ENCODE data around the genes GPR84, DCD, MUCL1, OR10A7, OR6C74 and OR6C4.

GRCh38 chr12:53990201-53990893, 5.4 kb downstream of the HOXC10 start:
CAGE:
- cytosol, long polyA minus RNA = no peak
- cytosol, long polyA plus RNA = no peak
- long polyA plus RNA = no peak
- nucleus, long polyA minus RNA = no peak
- nucleus, long polyA plus RNA = no peak

GRCh38 chr12:54003029-54003443, 3.1 kb downstream of the HOXC9 start:
CAGE:
- cytosol, long polyA minus RNA = no peak
- cytosol, long polyA plus RNA = no peak
- long polyA plus RNA = no peak
- nucleus, long polyA minus RNA = no peak
- nucleus, long polyA plus RNA = no peak

DNA sequence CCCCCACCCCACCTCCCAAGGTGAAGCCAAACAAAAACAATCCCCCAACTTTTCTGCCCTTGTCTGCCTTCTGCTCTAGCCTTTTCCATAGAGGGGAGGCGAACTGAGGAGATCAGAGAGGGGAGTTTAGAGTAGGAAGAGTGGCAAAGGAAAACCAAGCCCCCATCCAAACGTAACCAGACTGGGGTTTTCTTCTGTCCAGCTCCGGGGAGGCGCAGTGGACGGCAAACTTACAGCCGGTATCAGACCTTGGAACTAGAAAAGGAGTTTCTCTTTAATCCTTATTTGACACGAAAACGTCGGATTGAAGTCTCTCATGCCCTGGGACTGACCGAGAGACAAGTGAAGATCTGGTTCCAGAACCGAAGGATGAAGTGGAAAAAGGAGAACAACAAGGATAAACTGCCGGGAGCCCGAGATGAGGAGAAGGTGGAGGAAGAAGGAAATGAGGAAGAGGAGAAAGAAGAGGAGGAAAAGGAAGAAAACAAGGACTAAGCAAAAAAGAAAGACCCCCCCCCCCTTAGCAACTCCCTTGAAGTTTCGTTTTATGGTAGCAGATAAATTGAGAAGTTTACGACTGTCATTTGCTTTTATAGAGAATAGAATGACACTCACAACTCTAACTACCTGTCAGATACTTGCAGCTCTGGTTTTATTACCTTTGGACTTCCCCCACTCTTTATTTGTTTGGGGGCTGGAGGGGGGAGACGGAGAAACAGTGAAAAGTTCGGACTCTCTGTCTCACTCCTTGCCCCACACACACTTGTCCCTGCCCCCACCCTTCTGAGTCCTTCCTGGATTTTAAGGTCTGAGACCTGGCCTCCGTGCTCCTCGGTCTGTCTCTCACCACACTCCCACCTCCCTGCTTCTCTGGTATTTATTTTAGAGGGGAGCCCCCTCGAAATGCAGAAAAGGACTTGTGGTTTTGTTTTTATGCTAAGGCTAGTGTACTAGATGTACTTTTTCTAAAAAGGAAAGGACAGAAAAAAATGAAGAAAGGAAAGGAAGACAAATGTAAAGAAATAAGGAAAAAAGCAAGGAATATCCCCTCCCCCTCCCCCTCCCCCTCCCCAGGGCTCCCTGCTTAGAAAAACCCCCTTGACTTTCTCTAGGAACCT, 2.5 kb downstream of the HOXC8 start:
CAGE:
- cytosol, long polyA minus RNA = no peak
- cytosol, long polyA plus RNA = no peak
- long polyA plus RNA = no peak
- nucleus, long polyA minus RNA = start-site peak on the plus strand centred at position 311 of the sequence, 39 bp wide, 5 reads; start-site peak on the plus strand centred at position 407 of the sequence, 51 bp wide, 6 reads
- nucleus, long polyA plus RNA = no peak

GRCh38 chr12:54021589-54022256, 6.5 kb upstream of the HOXC6 start:
CAGE:
- cytosol, long polyA minus RNA = no peak
- cytosol, long polyA plus RNA = no peak
- long polyA plus RNA = no peak
- nucleus, long polyA minus RNA = no peak
- nucleus, long polyA plus RNA = no peak

GRCh38 chr12:54036873-54037358, 4.1 kb downstream of the HOXC5 start:
CAGE:
- cytosol, long polyA minus RNA = no peak
- cytosol, long polyA plus RNA = no peak
- long polyA plus RNA = no peak
- nucleus, long polyA minus RNA = no peak
- nucleus, long polyA plus RNA = no peak

CAGE:
- cytosol, long polyA minus RNA = no peak
- cytosol, long polyA plus RNA = no peak
- long polyA plus RNA = no peak
- nucleus, long polyA minus RNA = no peak
- nucleus, long polyA plus RNA = no peak
Measured at GRCh38 chr12:54140745-54141473, 47.9 kb downstream of the SMUG1 start.

CAGE:
- cytosol, long polyA minus RNA = no peak
- cytosol, long polyA plus RNA = no peak
- long polyA plus RNA = no peak
- nucleus, long polyA minus RNA = no peak
- nucleus, long polyA plus RNA = no peak
Measured at GRCh38 chr12:54220196-54220617, 31.4 kb upstream of the SMUG1 start.

GRCh38 chr12:54277812-54278901, 1.8 kb downstream of the CBX5 start:
CAGE:
- cytosol, long polyA minus RNA = no peak
- cytosol, long polyA plus RNA = no peak
- long polyA plus RNA = no peak
- nucleus, long polyA minus RNA = no peak
- nucleus, long polyA plus RNA = no peak

CAGE:
- cytosol, long polyA minus RNA = no peak
- cytosol, long polyA plus RNA = no peak
- long polyA plus RNA = no peak
- nucleus, long polyA minus RNA = no peak
- nucleus, long polyA plus RNA = no peak
Measured at GRCh38 chr12:54306859-54307558, 6.2 kb upstream of the NFE2 start.

DNA sequence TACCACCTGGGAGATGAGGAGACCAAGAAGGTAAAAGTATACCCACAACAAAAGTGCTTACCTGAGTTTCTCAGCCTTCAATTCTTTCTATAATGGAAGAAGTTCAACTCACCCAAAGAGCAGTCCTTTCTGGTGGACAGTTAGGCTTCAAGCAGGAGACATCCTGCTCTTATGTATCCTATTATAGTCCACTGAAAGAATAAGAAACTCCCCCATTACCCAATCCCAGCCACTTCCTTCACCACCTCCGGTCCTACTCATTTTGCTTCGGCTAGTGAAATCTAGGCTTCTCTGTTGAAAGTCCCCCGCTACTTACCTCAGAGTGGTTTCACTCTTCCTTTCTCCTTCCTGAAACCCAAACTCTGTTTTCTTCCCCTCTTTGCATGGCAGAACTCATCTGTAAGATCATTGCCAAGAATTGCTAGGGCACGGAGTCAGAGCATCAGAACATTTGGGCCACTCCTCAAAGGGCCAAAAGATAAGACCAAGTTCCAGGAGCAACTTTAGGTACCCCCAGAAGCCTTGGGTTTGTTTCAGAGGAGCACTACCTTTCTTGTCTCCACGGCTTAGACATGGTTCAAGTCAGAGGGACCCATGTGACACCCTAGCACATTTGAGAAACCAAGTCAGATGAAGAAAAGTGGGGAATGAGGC, at the start of gene GPR84:
Gene GPR84, minus strand, starts transcription at position 155 of the 654 bp plus-strand sequence.
CAGE:
- cytosol, long polyA minus RNA = no peak
- cytosol, long polyA plus RNA = no peak
- long polyA plus RNA = no peak
- nucleus, long polyA minus RNA = no peak
- nucleus, long polyA plus RNA = no peak

GRCh38 chr12:54390704-54391000, 6.1 kb upstream of the ZNF385A start:
CAGE:
- cytosol, long polyA minus RNA = no peak
- cytosol, long polyA plus RNA = no peak
- long polyA plus RNA = no peak
- nucleus, long polyA minus RNA = no peak
- nucleus, long polyA plus RNA = no peak

GRCh38 chr12:54405084-54405626, 13.9 kb downstream of the ITGA5 start:
CAGE:
- cytosol, long polyA minus RNA = no peak
- cytosol, long polyA plus RNA = no peak
- long polyA plus RNA = no peak
- nucleus, long polyA minus RNA = no peak
- nucleus, long polyA plus RNA = no peak

DNA sequence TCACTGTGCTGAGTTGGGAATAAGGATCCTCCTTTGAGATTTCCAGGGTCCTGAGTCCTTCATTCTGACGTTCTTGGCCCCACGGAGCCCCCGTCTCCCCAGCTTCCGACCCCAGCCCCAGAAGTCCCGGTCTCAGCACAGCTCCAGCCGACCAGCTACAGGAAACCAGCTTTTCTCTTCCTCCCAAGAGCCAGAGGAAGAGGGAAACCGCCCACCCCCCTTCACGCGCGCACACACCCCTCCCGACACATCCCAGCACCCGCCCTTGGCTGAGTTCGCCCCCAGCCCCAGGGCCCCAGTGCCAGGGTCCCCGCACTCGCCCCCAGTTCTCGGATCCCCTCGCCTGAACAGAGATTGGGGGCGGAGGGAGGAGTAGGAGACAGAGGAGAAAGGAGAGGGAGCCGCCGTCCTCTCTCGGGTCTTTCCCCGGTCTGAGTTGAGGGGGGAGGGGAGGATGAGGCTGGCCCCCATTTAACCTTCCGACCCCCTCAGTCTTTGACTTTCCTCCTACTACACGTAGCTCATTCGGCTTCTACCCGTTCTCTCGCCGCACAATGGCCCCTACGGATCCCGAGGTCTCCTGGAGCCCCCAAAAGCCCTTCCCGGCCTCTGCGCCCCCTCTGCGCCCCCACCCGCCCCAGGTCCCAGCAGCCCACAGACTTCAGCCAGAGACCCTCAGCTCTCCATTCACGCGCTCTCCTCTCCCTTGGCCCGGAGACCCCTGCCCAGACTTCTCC, 908 bp downstream of the ITGA5 start:
CAGE:
- cytosol, long polyA minus RNA = no peak
- cytosol, long polyA plus RNA = no peak
- long polyA plus RNA = no peak
- nucleus, long polyA minus RNA = no peak
- nucleus, long polyA plus RNA = no peak

DNA sequence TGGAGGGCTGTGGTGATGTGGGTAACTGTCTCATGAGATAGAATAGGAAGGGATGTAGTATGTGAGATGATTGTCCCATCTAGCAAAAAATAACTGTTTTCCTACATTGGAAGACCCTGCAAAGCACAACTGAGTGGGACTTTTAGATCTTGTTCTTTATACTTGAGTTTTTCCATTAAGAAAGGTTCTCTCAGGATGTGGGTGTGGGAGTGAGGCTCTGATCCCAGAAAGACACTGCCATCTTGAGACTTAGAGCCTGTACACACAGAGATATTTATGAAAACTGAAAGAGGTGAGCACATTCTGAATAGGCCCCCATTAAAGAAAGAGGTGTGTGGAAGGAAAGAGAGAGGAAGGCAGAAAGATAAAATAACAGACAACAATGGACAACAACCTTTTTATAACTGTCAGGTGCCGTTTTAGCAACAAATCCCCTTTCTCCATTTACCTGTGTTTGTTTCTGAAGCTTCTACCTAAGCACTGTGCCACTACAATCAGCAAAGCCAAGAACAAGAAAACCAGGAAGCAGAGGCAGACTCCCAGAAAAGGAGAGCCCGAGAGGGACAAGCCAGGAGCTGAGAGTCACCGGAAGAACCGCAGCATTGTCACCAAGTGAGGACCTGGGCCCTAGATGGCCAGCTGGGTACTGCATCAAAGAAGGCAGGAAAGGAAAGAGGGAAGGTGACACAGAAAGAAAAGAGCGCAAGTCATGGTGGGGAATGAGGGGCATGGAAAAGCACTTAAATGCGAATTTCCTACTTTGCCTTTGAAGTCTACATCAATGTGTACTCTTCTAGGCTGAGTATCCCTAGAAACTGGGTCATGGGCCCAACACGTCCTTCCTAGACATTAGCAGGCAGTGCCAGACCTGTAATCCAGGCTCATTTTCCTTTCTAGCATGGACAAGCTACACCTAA, 25.6 kb downstream of the NCKAP1L start:
CAGE:
- cytosol, long polyA minus RNA = no peak
- cytosol, long polyA plus RNA = no peak
- long polyA plus RNA = no peak
- nucleus, long polyA minus RNA = no peak
- nucleus, long polyA plus RNA = no peak

DNA sequence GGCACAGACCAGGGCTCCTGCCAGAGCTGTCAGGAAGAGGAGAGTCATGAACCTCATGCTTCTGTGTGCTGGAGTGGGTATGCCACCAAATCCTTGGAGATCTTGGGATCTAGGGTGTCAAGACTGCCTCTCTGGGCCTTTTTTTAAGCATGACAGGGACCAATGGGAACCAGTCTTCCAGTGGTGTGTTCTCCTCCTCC, at the start of gene DCD:
Gene DCD, minus strand, starts transcription at position 119 of the 200 bp plus-strand sequence.
CAGE:
- cytosol, long polyA minus RNA = no peak
- cytosol, long polyA plus RNA = no peak
- long polyA plus RNA = no peak
- nucleus, long polyA minus RNA = no peak
- nucleus, long polyA plus RNA = no peak

GRCh38 chr12:54854294-54854716, at the start of gene MUCL1:
Gene MUCL1, plus strand, starts transcription at chr12:54854516.
CAGE:
- cytosol, long polyA minus RNA = no peak
- cytosol, long polyA plus RNA = no peak
- long polyA plus RNA = no peak
- nucleus, long polyA minus RNA = start-site peak on the plus strand at chr12:54854512-54854516, 14 reads
- nucleus, long polyA plus RNA = start-site peak on the plus strand at chr12:54854510-54854516, 40 and 107 reads in 2 replicates

CAGE:
- cytosol, long polyA minus RNA = no peak
- cytosol, long polyA plus RNA = no peak
- long polyA plus RNA = no peak
- nucleus, long polyA minus RNA = no peak
- nucleus, long polyA plus RNA = no peak
Measured at GRCh38 chr12:55220778-55221263, at the start of gene OR10A7. Gene OR10A7, plus strand, starts transcription at chr12:55221025.

DNA sequence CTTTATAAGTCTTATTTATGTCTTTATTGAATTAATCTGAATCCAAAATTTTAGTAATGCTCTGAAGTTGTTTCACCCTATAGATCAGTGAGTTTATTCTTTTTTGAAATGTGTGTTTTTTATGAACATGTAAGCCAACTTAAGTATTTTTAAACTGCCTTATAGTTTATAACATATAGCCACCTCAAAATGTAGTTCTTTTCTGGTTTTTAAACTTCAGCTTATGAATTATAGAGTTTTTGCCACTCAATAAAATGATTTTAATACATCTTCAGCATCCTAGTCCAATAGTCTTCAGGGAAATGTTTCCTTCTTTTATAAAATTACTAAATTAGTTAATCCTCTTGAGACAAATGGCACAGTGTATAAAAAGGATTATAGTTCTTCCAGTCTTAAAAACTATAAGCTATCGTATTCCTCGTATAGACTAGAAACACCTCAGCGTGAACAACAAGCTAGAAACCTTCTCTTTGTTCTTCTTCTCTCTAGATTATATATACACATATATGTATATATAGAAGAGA, at the start of gene OR6C74:
Gene OR6C74, plus strand, starts transcription at position 418 of the 524 bp plus-strand sequence.
CAGE:
- cytosol, long polyA minus RNA = no peak
- cytosol, long polyA plus RNA = no peak
- long polyA plus RNA = no peak
- nucleus, long polyA minus RNA = no peak
- nucleus, long polyA plus RNA = no peak

GRCh38 chr12:55549452-55549754, at the start of gene OR6C4:
Gene OR6C4, plus strand, starts transcription at chr12:55549602.
CAGE:
- cytosol, long polyA minus RNA = no peak
- cytosol, long polyA plus RNA = no peak
- long polyA plus RNA = no peak
- nucleus, long polyA minus RNA = no peak
- nucleus, long polyA plus RNA = no peak

DNA sequence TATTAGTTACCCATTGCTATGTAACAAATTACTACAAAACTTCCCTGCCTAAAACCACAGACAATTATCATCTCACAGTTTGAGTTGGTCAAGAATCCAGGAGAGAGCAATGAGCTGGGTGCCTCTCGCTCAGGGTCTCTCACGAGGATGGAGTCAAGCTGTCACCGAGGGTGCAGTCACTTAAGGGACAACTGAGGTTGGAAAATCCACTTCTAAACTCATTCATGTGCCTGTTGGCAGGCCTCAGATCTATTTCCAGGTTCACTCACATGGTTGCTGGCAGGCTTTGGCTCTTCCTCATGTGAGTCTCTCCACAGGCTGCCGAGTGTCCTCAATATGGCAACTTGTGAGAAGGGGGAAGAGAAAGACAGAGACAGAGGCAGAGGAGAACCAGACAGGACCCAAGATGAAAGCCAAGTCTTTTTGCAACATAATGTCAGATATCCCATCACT, 10.6 kb upstream of the OR10P1 start:
CAGE:
- cytosol, long polyA minus RNA = no peak
- cytosol, long polyA plus RNA = no peak
- long polyA plus RNA = no peak
- nucleus, long polyA minus RNA = no peak
- nucleus, long polyA plus RNA = no peak

Measured in keratinocyte (primary cell).